Colic lymph node (tissue), 1 donor: ENCODE measurements around the gene SHKBP1.

GRCh38 chr19:40542209-40542620, 34.5 kb upstream of the SHKBP1 start:
- PRO-cap: no peak

GRCh38 chr19:40554003-40554575, 22.6 kb upstream of the SHKBP1 start:
- PRO-cap: no peak

DNA sequence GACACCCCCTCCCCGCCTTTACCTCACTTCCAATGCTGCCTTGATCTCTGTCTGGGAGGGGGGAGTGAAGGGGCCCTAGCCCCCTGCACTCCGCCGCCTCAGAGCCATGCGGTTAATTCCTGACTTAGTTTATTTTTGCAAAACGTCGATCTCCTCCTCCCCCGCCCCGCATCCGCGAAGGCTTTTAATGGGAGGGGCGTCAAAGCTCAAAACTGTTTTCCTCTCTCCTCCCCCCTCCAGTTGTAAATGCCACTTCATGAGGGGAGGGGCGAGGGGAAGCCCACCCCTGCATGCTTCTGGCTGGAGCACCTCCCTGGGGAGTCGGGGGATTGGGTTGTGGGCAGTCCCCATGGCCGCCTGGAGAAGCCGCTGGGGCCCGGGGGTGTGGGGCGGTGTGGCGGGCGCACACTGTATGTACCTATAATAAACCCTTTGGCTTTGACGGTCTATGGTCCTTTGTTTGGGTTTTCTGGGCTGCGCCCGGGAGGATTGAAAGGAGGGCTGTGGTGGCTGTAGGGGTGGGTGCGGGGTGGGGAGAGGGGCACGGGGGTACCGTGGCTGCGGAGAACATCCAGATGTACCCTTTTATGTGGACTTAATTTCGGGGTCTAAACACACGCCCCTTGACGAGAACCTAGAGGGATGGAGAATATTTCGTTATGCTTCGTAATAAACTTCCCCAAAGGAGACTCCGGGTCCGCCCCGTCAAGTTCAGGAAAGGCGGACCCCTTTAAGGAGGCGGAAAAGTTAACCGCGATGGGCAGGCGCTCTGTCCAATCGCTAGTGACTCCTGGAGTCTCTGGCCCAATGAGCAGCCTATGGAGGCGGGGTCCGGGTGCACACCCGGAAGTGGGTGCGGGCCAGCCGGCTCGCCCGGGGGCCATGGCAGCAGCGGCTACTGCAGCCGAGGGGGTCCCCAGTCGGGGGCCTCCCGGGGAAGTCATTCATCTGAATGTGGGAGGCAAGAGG, at the start of gene SHKBP1:
TSS of gene SHKBP1 (plus strand) at position 856 of the 969 bp plus-strand sequence.
- PRO-cap: bidirectional peak, plus-strand start at position 848 of the sequence, minus-strand start at position 732 of the sequence

GRCh38 chr19:40588490-40588939, 11.8 kb downstream of the SHKBP1 start:
- PRO-cap: no peak

- PRO-cap: no peak
Measured at GRCh38 chr19:40685020-40686071, 5.1 kb downstream of the NUMBL start.

DNA sequence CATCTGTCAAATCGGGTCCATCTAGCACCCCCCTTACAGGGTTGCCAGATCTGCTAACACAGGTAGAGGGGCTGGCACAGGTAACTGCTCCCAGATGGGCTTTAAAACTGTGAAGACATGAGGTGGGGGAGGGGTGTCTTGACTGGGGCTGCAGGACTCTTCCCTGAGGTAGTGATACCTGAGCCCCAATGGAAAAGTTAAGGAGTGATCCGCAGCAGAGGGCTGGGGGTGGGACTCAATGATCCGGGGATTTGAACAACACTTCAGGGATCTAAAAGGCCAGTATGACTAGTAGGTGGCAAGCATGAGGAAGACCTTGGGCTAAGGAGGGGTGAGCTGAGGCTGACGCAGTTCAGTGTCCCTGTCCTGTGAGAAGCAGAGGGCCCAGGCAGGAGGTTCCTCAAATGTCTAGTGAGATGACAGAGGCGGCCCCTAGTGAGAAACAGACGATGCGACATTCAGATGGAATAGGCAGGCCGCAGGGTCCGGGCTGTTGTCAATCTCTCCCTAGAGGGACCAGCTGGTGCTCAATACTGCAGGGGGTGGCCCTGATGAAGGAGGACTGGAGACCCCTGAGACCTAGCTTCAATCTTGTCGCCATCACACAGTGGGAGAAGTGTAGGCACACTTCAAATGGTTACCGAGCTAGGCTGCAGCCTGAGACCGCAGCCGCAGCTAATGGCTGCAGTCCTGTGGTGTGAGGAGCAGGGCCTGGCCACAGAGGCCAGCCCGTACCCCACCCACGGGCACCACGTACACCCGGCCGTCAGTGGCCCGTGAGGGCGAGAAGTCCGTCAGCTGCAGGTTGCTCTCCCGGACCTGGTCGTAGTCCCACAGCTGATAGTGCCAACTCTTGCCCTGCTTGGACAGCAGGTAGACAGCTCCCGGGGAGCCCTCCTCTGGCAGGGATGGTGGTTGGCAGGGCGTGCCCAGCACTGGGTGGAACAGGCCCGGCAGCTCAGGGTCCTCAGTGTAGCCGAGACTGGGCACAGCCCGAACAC, 8.2 kb downstream of the ACTMAP start:
- PRO-cap: no peak

GRCh38 chr19:40800362-40800666, 1.3 kb downstream of the EGLN2 start:
- PRO-cap: no peak

- PRO-cap: bidirectional peak, plus-strand start at chr19:40804120, minus-strand start at chr19:40803816; unidirectional peak, plus-strand start at chr19:40804145; unidirectional peak, plus-strand start at chr19:40804173
Measured at GRCh38 chr19:40803341-40804354, 4.7 kb downstream of the EGLN2 start.

GRCh38 chr19:40804451-40804884, 5.5 kb downstream of the EGLN2 start:
- PRO-cap: no peak

- PRO-cap: no peak
Measured at GRCh38 chr19:40822515-40823234, 23.7 kb downstream of the EGLN2 start.

DNA sequence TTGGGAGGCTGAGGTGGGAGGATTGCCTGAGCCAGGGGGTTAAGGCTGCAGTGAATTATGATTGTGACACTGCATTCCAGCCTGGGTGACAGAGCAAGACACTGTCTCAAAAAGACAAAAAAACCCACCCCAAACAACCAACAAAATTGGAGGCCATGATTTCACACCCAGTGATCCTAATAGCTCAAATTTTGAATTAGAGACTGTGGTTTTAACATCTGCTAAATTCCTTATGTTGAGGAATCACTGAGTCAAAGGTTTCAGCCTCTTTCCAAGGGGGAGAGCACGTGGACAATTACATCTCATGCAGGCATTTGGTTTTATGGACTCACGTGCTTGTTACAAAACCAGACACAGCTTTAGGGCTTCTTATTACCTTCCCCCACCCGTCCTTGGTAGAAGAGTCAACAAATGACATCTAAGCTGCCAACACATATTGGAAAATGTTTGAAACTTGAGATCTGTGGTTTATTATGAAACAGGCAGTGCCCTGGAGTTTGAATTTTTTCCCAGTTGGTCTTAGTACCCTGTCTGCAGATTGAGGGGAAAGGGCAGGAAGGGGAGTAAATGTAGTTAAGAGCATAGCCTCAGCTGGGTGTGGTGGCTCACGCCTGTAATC, 18.5 kb downstream of the CYP2A6 start:
- PRO-cap: no peak

- PRO-cap: no peak
Measured at GRCh38 chr19:40847594-40848046, 2.6 kb downstream of the CYP2A6 start.

GRCh38 chr19:40923680-40924577, 41.9 kb upstream of the CYP2A7 start:
- PRO-cap: no peak

DNA sequence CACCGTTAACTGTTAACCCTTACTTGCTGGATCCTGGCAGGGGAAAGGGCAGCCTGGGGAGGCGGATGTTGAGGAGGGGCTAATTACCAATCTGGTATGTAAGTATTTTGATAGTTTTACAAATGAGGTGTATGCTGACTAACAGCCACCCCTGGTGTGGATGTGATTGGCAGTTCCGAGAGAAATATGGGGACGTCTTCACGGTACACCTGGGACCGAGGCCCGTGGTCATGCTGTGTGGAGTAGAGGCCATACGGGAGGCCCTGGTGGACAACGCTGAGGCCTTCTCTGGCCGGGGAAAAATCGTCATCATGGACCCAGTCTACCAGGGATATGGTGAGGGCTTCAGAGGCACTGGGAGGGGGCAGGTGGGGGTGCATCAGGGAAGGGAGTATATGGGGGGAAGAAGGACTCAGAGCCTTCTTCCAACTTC, 53.9 kb upstream of the CYP2A7 start:
- PRO-cap: no peak

GRCh38 chr19:41015096-41015835, 24.2 kb downstream of the CYP2B6 start:
- PRO-cap: no peak

DNA sequence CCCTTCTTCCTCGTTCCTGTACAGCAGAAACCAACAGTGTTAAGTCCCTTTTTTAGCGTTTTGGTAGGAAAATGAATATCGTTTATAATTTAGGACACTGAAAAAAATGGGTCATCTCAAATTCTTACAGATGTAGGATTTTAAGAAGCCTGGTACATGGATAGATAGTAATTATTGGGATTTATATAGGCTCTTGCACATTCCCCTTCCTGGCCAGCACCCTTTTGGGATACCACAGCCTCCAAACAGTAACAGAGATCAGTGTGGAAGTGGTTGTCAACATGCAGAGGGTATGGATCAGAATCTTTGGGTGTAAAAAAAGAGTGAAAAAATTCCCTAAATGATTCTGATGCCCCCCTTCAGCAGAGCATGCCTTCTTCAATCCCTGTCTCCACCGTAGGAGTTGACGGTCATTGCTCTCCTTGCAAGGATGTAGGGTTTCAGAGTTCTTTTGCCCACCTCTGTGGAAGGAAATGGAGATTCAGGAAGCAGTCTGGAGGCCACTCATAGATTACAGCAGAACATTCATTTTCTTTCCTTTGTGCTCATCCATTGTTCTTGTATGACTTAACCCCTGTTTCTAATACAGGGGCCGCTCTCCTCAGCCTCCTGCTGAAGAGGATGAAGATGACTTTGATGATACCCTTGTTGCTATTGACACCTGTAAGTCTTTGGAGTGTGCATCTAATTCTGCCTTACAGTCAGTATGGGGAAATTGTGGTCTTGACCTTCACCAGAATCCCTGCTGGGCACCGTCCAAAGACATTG, 9.4 kb downstream of the HNRNPUL1 start:
- PRO-cap: no peak

GRCh38 chr19:41280898-41281709, 16.9 kb downstream of the HNRNPUL1 start:
- PRO-cap: no peak

DNA sequence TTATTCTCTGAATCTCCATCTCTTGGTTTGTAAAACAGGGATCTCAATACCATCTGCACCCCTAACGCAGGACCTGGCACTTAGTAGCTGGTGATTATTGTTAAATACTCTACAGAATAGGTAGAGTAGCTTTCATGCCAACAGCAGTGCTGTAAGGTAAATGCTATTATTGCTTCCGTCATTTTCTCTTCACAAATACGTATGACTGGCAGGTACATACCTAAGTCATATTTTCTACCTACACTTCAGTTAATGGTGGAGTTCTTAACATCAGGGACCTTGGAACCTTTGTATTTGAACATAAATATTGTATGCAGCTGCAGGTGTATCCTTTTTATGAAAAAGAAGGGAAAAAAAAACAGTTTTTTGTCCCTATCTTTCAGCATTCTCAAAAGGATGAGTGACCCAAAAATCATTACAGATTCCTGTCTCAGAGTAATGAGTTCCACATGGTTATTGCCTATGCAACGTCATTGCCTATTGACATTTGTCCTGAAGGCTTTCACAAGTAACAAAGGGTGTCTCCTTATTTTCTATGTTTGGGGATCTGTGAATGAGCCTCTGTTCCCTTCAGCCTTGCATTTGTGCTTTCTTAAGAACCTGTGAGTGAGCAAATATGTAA, 14.8 kb upstream of the CCDC97 start:
- PRO-cap: no peak

GRCh38 chr19:41306023-41306417, 4.0 kb upstream of the CCDC97 start:
- PRO-cap: no peak

DNA sequence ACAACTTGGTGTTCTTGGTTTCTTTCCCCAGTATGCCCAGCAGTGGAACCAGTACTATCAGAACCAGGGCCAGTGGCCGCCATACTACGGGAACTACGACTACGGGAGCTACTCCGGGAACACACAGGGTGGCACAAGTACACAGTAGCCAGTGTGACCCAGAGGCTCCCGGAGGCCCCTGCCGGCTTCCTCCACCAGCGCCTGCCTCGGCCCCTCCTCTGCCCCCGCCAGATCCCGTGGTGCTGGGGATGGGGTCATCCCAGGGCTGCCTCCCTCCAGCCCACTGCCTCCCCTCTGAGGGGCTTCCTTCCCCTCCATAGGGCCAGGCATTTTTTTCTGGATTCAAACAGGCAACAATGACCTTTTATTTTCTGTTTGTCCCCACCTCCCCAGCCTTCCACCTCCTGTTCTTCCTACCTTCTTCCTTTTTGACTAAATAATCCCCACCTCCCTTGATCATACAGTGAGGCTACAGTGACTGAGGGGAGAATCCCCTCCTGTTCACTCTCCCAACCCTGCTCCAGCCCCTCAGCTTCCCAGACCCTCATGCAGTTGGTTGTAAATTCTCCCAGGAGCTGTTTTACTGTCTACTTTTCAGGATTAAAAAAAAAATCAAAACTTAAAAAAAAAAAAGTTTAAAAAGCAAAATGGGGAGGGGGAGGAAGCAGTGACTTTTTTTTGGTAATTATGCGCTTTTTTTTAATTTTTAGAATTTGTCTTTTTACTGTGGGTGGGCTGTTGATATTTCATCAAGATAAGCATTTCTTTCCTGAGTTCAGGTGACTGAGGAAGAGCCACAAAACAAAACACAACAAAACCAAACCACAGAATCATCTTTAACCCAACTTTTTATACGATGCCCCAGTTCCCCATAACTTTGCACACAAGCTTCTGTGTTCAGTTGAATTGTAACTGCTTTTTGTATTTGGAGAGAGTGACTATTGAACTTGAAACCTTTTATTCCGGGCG, 3.3 kb upstream of the CCDC97 start:
- PRO-cap: unidirectional peak, plus-strand start at position 852 of the sequence